ENCODE measurements around the genes TAS1R3, FNDC10, CDK11B and CFAP74.

DNA sequence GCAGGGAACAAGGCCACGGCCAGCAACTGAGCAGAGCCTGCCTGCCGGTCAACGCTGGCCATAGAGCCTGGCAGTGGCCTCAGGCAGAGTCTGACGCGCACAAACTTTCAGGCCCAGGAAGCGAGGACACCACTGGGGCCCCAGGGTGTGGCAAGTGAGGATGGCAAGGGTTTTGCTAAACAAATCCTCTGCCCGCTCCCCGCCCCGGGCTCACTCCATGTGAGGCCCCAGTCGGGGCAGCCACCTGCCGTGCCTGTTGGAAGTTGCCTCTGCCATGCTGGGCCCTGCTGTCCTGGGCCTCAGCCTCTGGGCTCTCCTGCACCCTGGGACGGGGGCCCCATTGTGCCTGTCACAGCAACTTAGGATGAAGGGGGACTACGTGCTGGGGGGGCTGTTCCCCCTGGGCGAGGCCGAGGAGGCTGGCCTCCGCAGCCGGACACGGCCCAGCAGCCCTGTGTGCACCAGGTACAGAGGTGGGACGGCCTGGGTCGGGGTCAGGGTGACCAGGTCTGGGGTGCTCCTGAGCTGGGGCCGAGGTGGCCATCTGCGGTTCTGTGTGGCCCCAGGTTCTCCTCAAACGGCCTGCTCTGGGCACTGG is at the start of gene TAS1R3:
Gene TAS1R3, plus strand, starts transcription at position 209 of the 598 bp plus-strand sequence.
- RRBS, result no CpG with 5 or more reads among the region's 23 CpGs

DNA sequence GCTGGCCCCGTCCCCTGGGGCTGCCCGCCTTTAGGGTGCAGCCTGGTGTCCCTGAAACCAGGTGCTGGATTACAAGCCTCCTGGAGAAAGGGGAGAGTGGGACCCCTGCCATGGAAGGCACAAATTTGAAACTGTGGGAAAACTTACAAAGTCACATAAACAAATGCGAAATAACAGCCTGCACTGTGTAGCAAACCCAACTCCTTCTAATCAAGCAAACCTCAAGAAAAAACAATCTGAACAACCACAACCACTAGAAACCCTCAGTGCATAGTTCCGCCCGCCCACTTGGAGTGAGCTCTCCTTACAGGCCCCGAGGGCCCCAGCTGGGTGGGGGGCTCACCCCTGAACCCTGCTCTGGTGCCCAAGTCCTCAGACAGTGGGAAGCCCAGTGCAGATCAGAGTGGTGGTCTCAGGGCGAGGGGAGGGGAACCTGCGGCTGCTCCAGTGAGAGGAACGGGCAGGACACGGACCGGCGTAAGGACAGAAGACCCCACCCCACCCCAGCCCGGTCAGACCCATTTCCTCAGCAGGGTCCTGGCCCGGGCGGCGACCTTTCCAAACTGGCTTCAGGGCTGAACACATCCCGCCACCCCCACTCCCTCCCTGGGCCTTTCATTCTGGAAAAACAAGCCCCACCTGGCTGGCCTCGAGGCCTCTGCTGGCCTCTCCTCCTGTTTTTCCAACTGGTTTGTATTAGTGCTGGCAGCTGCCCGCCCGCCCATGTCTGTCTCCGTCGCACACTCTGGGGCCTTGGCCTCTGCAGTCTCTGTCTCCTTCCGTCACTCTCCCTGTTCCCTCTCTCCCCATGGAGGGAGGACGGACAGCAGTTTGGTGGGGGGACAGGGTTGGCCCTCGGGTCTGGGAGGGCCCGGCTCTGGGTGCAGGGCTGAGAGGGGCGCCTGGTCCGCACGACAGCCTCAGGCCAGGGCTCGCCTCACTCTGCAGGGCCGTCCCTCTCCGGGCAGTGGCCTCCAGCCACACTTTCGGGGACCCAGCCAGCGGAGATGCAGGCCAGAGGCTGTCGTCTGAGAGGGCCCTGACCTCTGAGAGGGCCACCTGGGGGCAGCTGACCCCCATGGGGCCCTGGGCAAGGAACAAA is 1.2 kb upstream of the MXRA8 start:
- RRBS, result 5% methylated on average over 5 of the region's 35 CpGs

DNA sequence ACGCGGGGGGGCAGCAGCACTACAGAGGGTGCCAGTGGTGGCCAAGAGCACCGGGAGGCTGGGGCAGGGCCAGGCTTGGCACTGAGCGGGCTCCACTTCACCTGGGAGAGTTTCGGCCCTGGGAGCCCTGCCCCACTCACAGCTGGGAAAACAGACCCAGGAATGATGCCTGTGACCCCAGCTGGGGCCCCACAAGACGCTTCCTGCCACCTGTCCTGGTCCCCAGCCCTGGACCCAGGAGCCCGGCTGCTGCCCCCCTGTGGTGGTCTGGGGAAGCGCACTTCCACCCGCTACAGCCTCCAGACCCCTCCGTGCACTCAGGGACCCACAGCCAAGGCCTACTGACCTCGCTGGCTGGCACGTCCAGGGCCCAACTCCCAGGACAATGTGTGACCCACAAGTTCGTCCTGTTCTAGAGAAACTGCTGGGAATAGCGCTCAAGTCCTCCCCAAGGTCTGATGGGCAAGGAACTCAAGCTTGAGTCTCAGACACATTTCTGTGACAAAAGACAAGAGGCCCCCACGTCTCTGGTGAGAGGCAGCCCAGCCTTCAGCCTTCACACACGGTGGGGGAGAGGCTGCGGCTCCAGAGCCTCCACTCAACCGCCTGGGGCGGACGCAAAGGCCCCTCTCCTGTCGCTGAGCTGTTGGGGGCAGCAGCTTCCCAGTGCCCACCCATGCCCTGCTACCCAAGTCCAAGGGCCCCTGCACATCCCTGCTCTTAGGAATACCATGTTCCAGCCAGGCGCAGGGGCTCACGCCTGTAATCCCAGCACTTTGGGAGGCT is 2.8 kb downstream of the AURKAIP1 start:
- RRBS, result 19% methylated on average over 3 of the region's 23 CpGs

DNA sequence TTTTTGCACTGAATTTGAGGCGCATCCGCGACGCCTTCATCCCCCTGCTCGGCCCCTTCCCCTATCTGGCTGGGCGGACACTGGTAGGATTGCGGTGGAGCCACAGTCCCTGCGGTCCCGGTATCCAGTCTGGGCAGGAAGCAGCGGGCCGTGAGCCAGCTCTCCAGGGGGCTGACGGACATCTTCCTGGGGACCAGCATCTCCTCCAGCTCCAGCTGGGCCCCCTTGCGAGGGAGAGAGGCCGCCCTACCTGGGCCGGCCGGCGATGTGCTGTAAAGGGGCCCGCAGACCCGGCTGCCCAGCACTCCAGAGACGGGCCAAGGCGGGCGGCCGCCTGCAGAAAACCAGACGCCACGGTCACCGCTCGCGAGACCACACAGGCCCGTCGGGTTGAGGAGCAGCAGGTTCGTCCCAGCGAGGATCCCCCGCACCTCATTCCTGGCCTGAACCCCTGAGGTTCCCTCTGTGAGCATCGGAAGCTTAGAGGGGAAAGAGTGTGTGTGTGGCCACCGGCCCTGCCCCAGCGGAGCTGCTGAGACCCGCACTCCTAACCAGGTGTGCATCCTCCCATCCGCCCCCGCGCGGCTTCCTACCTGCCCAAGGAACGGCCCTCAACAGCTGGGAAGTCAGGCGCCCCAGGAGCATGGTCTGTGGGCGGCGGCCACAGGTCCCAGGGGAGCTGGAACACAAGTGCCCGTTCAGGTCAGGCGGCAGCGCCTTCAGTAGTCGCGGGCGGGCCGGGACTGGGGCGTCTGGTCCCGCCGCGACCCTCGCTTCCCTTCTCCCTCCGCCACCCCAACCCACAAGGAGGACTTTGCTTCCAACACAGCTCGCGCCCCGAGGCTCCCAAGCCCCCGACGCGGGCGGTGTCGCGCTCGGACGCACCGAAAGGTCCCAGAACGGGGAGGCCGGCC is 638 bp downstream of the AURKAIP1 start:
- RRBS, result no CpG with 5 or more reads among the region's 72 CpGs

DNA sequence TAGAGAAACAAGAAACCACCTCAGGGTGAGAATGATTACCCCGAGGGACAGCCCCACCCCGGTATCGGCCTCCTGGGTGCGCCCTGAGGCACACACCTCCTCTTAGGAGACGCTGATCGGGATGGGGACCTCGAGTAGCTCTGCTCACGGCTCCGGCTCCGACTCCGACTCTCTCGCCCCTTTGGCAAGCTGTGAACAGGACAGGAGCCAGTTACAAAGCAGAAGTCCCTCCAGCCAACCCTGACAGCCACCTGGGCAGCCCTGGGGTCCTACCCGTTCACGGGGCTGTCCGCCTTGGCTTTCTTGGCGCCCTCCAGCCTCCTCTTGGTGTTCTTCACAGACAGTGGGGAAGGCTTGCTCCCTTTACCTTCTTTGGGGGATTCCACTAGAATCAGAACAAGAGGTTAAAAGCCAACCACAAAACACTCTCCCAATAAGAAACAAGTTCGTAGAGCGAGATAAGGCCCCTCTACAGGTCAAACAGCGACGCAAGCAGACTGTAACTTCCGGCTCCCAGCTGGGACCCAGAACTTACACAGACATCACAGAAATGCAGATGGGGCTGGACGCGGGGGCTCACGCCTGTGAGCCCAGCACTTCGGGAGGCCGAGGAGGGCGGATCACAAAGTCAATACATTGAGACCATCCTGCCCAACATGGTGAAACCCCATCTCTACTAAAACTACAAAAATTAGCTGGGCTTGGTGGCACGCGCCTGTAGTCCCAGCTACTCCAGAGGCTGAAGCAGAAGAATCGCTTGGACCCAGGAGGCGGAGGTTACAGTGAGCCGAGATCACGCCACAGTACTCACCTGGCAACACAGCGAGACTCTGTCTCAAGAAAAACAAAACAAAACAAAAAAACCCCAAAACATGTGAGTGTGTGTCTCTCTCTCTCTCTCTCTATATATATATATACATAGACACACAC is 11.2 kb downstream of the CCNL2 start:
- RRBS, result 92% methylated on average over 3 of the region's 34 CpGs

GRCh38 chr1:1399443-1399688 is 231 bp upstream of the CCNL2 start:
- RRBS, result 1% methylated on average over 15 of the region's 32 CpGs

GRCh38 chr1:1400765-1401692 is 1.9 kb upstream of the CCNL2 start:
- RRBS, result no CpG with 5 or more reads among the region's 21 CpGs

GRCh38 chr1:1423122-1423424 is 2.0 kb upstream of the ANKRD65 start:
- RRBS, result no CpG with 5 or more reads among the region's 11 CpGs

DNA sequence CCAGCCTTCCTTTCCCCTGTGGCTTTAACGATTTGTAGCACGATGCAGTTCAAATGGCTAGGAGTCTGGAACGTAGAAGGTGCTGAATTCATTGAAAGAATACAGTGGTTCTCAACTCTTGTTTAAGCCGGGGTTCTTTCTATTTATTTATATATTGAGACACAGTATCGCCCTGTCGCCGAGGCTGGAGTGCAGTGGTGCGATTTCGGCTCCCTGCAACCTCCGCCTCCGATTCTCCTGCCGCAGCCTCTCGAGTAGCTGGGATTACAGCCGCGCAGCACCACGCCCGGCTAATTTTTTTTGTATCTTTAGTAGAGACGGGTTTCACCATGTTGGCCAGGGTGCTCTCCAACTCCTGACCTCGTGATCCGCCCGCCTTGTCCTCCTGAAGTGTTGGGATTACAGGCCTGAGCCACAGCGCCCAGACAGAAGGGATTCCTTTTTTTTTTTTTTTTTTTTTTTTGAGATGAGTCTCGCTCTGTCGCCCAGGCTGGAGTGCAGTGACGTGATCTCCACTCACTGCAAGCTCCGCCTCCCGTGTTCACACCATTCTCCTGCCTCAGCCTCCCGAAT is 1.2 kb downstream of the ATAD3B start:
- RRBS, result no CpG with 5 or more reads among the region's 28 CpGs

GRCh38 chr1:1504645-1505323 is 7.2 kb upstream of the ATAD3A start:
- RRBS, result no CpG with 5 or more reads among the region's 18 CpGs

DNA sequence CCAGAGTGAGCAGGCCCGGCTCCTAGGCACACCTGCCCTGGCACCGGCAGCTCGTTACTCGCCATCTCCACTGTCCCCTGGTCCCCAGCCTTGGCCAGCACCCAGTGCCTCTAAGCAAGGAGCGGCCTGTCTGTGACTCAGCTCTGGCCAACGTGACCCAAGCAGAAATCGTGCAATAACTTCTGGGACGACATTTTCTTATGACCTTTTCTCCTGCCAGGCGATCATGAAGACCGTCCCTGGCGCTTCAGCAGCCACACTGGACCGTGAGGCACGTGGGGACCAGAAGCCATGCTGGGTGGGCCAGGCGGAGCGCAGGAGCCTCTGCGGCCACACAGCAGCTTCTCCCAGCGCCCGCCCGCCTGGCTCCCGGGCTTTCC is 2.2 kb upstream of the TMEM240 start:
- RRBS, result no CpG with 5 or more reads among the region's 20 CpGs

- RRBS, result 2% methylated on average over 59 of the region's 105 CpGs
Measured at GRCh38 chr1:1599903-1600515, at the start of gene FNDC10. FNDC10 (minus strand) TSS chr1:1600135.

GRCh38 chr1:1658770-1659748 is at the start of gene CDK11B:
CDK11B (minus strand) TSS chr1:1659004.
- RRBS, result 1% methylated on average over 22 of the region's 95 CpGs

- RRBS, result 73% methylated on average over 4 of the region's 18 CpGs
Measured at GRCh38 chr1:1765017-1765539, 13.2 kb downstream of the NADK start.

DNA sequence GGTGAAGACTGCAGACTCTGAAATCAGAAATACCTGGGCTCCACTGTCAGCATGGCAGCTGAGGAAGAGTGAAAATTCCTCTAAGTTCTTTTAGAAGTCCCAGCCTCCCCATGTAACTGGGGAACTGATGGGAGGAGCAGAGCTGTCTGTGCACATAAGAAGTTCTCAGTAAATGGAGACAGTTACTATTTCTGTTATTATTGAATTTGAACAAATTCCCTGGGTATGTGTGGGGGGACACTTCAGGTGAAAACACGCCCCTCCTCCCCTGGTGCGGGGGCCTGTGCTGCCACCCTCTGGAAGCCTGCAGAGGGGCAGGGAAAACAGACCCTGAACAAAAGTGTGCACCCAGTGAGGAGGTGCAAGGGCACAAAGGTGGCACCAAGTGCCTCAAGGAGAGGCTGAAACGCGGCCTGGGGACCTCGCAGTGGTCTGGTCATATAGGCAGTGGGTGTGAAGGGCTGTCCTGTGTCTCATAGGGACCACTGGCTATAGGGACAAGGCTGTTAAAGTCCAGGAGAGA is 18.2 kb upstream of the NADK start:
- RRBS, result no CpG with 5 or more reads among the region's 5 CpGs

DNA sequence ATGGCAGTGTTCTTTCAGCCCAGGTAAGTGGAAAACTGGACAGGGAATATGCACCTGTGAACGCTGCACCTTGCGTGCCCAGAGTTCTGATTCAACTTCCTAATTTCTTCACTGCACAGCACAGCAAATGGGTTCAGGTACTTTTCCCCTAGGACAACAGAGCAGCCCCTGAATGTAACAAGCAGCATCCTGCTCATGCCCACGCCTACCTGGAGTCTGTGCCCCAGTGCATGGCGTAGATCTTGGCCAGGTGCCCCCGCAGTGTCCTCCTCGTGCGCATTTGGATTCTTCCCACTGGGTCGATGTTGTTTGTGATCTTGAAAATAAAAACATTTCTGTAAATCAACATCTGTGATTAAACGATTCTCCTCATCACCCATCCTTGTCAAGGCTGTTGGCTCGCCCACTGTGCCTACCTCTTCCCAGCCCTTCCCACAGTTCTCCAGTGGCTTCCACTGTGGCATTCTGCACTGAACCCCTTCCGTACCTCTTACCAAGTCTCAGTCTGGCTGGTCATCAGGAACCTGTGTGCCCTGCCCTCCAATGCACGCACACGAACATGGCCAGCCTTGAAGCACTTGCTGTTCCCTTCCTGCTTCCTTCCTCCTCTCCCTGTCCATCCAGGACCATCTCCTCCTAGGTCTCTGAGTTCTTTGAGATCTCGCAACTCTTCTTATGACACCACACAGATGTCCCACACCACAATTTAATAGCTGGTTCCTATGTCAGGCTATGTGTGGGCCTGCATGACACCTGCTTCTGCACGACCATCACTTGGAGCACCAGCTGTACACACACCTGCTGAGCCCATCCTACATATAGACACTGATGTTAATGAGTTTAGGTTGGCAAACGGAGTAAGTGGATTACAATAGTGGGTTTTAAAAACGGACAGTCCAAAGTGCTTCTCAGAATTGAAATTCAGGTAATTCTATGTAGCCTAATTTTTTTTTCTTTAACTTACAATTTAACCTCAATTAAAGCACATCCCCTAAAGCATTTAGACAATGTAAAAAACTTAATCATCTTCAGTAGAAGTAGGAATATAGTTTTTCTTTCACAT is 37.6 kb upstream of the NADK start:
- RRBS, result no CpG with 5 or more reads among the region's 17 CpGs

DNA sequence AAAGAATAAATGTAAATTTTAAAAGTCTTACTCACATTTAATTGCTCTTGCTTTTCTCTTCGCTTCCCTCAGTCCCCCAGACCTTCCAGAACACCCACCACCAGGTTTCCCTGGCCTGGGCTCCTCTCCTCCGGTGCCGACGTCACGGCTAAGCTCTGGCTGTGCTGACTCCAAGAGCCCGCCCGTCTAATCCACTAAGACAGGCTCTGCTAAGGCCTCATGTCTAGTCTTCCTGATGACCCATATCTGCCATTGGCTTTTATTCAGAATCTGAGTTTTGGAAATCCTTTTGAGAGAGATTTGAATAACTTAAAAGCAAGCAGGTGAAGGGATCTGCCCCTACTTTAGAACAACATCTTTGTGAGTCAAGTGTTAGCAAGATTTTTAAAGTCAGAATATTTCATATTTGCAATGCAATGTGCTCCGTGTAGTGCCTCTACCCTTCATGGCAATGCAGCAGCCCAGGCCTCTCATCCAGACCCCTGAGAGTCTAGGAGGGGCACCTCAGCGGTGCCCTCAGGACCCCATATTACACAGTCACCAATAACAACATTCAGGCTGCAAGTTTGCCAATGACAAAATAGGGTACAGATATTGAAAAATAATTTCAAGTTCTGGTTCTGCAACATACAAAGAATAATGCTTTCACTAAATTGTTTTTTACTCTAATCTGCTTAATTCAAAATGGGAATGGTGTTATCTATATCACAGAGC is 54.1 kb upstream of the NADK start:
- RRBS, result no CpG with 5 or more reads among the region's 9 CpGs

DNA sequence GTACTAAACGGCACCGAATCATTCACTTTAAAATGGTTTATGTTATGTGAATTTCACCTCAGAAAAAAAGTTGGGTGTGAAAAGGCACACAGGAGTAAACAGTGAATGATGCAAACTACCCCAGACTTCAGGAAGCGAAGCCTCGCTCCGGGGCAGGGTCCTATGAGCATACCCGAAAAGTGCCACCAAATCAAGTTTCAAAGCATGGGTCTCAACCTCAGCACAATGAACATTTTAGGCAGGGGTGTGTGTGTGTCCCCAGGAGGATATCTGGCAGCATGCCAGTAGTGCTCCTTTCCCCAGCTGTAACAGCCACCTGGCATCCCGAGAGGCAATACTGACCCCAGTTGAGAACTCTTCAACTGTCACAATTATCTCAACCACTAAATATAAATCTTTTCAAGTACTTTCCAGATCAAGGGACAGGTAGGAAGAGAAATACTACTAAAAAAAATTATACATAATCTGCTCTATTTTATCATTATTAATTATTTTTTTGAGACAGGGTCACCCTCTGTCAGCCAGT is 48.1 kb downstream of the GNB1 start:
- RRBS, result no CpG with 5 or more reads among the region's 7 CpGs

DNA sequence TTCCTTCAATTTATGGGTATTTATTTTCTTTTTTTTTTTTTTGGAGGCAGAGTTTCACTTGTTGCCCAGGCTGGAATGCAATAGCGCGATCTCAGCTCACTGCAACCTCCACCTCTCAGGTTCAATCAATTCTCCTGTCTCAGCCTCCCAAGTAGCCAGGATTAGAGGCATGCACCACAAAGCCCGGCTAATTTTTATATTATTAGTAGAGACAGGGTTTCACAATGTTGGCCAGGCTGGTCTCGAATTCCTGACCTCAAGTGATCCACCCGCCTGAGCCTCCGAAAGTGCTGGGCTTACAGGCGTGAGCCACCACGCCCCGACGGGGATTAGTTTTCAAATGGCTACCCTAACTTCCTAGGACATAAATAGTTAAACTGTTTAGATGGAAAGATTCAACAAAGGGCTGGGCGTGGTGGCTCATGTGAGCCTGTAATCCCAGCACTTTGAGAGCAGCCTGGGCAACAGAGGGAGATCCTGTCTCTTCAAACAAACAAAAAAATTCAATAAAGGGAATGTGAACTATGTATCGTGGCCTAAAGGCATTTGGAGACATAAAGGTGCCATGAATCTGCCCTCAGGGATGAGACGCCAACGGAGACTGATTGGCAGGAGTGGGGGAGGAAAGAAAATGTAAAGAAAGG is 31.8 kb downstream of the GNB1 start:
- RRBS, result no CpG with 5 or more reads among the region's 14 CpGs

GRCh38 chr1:2003550-2004126 is at the start of gene CFAP74:
CFAP74 (minus strand) TSS chr1:2003786.
- RRBS, result 9% methylated on average over 35 of the region's 48 CpGs

Measured in AG08470 (cell line).